ENCODE measurements around a stretch of chr16.

GRCh38 chr16:24733787-24734422 is 4.5 kb downstream of the TNRC6A start:
- PRO-cap: no peak
- CAGE, long polyA plus RNA: no peak

DNA sequence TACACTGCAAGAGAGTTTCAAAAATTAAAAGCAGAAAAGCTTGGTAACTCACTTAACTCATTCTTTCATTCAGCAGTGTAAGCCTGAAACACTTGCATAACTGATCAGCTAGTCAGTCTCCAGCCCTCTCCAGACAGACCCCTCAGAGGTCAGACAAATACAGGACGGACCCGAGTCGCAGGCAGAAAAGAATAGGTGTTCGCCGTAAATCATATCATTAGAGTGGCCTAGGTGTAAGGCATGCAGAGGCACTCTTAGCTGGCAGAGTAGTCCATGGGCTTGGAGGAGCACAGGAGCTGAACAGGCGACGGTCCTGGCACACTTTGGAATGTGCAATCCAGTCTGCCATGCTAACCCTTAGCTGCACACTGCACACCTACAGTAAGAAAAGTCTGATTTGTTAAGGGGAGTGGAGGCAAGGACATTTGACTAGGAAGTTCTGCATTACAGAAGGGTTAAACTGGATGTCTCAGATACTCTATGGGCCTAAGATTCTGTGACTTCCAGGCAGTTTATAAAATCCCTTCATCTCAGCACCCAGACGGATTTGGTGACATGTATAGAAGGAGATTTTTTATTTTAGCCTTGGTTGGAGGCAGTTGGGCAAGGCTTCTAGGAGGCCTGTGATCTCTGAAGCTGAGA is 34.8 kb upstream of the SLC5A11 start:
- PRO-cap: no peak
- CAGE, long polyA plus RNA: no peak

GRCh38 chr16:24977566-24978355 is 37.4 kb downstream of the ARHGAP17 start:
- PRO-cap: no peak
- CAGE, long polyA plus RNA: no peak

GRCh38 chr16:24988504-24989563 is 26.3 kb downstream of the ARHGAP17 start:
- PRO-cap: no peak
- CAGE, long polyA plus RNA: no peak

- PRO-cap: no peak
- CAGE, long polyA plus RNA: no peak
Observed at GRCh38 chr16:25050411-25050766, 35.2 kb upstream of the ARHGAP17 start.

- PRO-cap: no peak
- CAGE, long polyA plus RNA: no peak
Observed at GRCh38 chr16:25118259-25118972, 6.9 kb downstream of the LCMT1 start.

DNA sequence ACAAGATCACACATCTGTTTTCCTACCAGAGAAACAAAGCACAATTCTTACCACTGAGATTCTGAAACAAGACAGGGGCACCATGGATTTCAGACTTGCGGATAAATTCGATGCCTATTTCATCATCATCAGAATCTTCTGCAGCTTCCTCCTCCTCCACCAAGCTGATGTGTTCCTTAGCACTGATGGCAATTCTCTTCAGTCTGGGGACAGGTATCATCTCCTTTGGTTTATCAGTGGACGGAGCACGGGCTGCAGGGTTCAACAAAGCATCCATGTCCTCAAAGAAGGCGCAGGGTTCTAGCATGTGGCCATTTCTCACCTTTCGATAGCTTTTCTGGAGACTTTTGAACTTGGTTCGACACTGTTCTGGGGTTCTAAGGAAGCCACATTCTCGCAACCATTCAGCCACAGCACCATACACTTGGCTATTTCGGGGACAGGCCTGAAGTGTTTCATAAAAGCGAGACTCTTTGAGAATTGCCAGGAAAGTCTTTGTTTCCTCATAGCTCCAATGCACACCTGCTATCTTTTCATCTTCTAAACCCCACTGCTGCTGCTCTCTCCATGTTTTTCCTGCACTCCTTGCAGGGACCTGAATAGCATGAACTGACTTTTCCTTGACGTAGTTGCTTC is 10.9 kb downstream of the ZKSCAN2 start:
- PRO-cap: no peak
- CAGE, long polyA plus RNA: no peak

- PRO-cap: no peak
- CAGE, long polyA plus RNA: no peak
Observed at GRCh38 chr16:27237219-27238025, 31.1 kb downstream of the NSMCE1 start.

DNA sequence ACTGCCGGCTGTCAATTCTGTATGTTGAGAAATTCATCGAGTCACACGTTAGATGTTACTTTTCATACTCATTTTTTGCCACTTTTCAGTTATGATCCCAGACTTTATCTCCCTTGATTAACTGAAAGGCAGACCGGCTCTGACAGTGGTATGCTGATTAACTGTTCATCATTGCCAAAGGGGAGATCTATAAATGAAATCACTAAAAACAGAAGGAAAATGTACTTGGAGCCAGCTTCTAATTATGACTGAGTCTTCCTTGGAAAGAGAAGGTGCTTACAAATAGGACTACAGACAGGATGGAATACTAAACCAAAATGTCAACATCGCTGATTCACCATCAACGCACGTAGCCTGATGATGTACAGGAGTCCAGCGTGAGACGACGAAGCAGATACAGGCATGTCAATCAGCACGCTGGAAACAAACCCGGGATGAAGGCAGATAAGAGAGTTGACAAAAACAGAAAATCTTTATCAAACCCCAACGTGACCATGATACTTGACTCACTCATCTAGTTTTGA is 22.8 kb downstream of the NSMCE1 start:
- PRO-cap: no peak
- CAGE, long polyA plus RNA: no peak

- PRO-cap: no peak
- CAGE, long polyA plus RNA: no peak
Observed at GRCh38 chr16:27271722-27272048, 3.1 kb upstream of the NSMCE1 start.

- PRO-cap: bidirectional peak, plus-strand start at chr16:27314654, minus-strand start at chr16:27314388
- CAGE, long polyA plus RNA: no peak
Observed at GRCh38 chr16:27314062-27314929, 522 bp downstream of the IL4R start.

DNA sequence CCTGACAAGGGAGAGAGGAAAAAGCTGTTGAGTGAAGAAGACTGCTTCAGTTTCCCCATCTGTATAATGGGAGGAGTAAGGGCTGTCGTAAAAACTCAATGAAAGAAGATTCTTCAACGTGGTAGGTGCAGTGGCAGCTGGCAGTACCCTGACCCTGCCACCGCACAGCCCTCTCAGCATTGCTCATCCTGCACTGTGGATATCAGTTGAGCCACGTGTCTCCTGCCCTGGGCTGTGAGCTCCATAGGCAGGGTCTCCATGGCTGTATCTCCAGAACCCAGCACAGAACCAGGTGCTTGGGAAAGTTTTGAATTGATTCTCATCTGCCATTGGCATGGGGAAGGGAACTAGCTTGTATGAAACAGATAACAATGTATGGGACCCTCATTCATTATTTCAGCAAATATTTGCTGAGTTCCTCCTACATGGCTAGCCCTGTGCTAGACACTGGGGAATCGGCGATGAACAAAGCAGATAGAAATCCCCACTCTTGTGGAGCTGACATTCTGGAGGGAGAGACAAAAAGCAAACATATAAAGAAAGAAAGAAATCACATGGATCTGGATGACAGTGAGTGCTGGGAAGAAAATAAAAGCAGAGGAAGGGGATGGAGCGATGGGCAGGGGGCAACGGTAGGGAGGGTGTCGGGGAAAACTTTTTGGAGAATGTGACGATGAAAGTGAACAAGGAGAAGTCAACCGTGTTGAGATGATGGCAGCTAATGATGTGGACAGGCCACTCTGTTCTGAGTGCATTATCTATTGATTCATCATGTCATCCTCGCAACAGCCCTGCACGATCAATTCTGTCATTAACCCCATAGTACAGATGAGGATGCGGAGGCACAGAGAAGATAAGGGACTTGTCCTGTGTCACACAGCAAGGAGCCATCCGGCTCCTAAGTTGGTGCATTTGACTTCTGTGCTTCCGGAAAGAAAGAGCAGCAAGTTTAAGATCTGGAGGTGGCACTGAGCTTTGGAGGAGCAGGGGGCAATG is 41.1 kb downstream of the IL4R start:
- PRO-cap: no peak
- CAGE, long polyA plus RNA: no peak

DNA sequence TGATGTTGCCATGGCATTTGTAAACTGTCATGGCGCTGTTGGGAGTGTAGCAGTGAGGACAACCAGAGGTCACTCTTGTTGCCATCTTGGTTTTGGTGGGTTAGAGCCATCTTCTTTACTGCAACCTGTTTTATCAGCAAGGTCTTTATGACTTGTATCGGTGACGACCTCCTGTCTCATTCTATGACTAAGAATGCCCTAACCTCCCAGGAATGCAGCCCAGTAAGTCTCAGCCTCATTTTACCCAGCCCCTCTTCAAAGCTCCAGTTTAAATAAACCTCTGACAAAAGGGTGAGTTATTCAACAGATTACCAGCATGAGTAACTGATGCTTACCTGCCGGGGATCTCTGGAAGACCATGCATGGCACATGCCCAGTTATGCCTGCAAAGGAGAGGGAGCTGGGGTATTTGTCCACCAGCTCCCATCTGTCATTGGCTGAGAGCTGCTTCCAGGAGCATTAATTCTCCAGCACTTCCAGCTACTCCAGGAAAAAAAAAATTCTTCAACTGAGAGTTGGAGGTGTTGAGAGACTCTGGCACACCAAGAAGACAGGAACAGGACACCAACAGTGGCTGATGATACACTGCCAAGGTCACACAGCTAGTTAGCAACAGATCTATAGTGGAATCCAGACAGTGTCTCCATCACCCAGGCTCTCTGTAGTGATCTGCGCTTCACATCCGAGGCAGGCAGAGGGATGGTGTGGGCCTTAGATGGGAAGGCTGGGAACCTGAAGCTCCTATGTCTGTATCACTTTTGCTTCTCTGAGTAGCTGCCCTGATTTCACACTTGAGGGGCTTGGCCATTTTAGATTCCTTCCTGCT is 36.5 kb upstream of the IL21R start:
- PRO-cap: no peak
- CAGE, long polyA plus RNA: no peak

DNA sequence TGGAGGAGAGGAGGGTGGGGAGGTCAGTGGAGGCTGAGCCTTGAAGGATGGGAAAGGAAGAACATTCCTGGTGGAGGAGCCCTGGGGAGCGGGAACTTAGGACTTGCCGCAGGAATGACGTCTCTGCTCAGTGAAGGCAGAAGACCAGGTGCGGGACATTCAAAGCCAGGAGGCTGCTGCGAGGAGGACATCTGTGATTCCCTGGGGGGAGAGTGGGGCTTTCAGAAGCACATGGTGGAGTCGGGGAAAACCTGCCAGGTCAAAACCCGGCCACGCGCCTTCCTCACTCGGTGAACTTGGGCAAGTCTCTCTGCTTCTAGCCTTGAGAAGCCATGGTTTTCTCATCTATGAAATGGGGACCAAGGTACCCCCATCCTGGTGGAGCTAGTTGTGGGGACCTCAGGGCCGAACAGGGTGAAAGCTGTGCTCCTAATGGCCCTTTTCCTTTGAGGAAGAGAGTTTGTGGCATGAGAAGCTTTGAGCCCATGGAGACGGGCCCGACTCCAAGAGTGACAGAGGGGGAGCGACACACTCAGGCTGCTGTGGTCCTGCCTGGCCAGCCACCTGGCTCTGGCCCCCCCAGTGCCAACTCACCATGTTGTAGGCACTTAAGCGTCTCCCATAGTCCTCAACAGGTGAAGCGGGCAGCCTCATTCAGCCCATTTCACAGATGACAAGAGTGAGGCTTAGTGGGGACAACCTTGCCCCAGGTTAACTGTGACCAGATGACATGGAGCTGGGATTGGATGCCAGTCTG is 1.5 kb downstream of the IL21R start:
- PRO-cap: bidirectional peak, plus-strand start at position 286 of the sequence, minus-strand start at position 132 of the sequence
- CAGE, long polyA plus RNA: no peak

DNA sequence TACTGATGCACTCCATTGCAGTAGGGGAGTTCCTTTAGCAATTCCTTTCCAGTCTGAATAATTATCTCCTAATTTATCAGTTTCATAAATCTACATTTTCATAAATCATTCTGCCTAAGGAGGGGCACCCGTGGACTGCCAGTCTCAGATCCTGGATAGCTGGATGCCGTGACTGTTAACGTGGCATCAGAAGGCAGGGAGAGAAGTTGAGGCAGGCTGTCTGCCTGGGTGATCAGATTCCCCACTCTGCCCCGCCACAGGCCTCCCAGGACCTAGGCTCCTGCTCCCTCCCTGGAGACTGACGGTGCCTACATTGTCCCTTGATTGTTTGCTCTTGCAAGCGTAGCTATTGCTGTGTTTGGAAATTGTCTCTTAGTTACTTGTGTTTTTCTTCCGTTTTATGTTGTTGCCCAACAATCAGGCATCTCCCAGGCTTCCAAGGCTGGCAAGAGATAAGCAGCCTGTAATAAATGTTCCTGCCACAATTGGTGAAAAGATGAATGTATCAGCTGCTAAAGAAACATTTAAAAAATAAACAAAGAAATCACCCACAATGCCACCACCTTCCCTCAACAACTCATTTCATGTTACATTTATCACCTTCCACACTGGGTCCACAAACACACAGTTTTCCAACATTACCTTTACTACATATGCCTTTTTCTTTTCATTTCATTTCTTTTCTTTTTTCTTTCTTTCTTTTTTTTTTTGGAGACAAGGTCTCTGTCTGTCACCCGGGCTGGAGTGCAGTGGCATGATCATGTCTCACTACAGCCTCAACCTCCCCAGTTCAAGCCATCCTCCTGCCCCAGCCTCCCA is 75.4 kb downstream of the KATNIP start:
- PRO-cap: no peak
- CAGE, long polyA plus RNA: no peak

GRCh38 chr16:27721356-27722056 is 171.6 kb downstream of the KATNIP start:
- PRO-cap: no peak
- CAGE, long polyA plus RNA: no peak

DNA sequence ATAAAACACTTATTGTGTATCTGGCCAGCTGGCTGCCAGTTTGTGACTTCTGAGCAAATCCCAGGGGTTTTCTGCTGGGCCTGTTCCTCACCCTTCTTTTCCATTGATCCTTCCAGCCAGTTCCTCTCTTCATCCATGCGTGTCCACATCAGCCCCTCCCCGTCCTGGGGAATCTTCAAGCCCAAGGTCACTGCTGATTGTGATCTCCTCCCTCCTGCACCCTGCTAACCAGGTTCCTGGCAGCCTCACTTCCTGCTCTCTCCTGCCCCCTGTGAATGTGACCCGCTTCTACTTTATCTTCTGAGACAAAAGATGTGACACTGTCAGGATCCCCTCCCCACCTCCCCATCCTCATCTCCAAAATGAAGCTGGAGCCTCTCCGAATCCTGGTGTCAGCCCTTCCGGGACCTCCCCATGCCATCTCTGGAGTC is 204.9 kb downstream of the KATNIP start:
- PRO-cap: no peak
- CAGE, long polyA plus RNA: no peak

- PRO-cap: no peak
- CAGE, long polyA plus RNA: no peak
Observed at GRCh38 chr16:28131866-28132667, 68.6 kb upstream of the GSG1L start.

DNA sequence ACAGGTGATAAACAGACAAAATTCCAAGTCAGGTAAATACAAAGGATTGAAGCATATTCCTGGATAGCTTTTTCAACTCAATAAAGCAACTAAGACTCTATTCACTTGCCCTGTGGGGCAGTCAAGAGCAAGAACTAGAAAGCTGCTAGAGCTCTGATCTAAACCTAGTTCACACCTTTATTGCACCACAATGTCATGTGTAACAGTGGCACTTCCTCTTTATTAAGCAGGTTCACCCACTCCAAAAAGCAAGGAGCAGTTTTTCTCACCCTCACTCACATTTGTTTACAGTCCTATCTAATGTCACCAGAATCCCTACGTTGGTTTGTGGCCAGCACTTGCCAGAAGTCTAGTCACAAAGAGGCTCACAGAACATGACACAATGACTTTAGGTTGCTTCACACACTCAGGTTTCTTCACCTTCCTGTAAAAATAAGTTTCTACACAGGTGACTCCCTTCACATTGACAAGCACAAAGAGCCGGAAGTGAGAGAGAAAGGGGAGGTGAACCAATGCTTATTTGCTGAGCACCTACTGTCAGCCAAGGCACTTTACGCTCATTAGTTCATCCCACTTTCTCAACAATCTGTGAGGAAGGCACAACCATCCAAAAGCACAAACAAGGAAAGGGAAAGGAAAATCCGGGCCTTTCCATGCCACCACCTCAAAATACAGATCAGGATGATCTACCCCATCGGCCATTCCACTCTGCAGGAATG is 70.7 kb downstream of the XPO6 start:
- PRO-cap: bidirectional peak, plus-strand start at position 222 of the sequence, minus-strand start at position 195 of the sequence; bidirectional peak, plus-strand start at position 549 of the sequence, minus-strand start at position 363 of the sequence
- CAGE, long polyA plus RNA: no peak

DNA sequence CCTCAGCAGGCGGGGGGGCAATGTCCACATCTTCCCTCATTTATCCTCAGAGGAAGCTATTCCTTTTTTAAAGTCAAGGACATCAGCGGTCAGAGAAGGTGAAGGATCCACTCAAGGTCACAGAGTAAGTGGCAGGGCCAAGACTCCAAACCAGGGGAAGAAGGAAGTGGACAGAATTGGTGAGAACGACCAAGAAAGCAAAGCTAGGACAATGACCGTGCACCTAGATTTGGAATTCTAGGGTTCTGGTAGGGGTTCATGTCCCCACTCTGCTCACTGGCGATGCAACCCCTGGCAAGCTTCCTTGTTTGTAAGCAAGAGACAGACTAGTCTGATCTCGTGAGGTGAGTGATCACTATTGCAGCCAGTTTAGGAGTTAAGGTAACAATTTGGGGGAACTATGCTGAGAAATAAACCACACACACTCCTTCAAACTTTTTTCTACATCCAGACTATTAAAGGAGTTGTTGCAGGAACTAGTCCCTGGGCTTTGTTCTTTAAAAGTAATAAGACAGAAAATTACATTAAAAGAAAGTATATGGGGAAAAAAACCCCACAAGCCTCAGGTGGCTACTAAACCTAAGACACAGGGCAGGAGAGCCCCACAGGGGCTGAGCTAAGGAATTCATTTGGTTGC is 48.1 kb downstream of the XPO6 start:
- PRO-cap: no peak
- CAGE, long polyA plus RNA: no peak